Breast (tissue), 4 donors: ENCODE results near the gene ANKRD1.

- PRO-cap, 3 experiments, result no peak in any of the 3 experiments
- RRBS, result no CpG with 5 or more reads among the region's 7 CpGs
Observed at GRCh38 chr10:89702037-89702455, 656 bp downstream of the KIF20B start.

DNA sequence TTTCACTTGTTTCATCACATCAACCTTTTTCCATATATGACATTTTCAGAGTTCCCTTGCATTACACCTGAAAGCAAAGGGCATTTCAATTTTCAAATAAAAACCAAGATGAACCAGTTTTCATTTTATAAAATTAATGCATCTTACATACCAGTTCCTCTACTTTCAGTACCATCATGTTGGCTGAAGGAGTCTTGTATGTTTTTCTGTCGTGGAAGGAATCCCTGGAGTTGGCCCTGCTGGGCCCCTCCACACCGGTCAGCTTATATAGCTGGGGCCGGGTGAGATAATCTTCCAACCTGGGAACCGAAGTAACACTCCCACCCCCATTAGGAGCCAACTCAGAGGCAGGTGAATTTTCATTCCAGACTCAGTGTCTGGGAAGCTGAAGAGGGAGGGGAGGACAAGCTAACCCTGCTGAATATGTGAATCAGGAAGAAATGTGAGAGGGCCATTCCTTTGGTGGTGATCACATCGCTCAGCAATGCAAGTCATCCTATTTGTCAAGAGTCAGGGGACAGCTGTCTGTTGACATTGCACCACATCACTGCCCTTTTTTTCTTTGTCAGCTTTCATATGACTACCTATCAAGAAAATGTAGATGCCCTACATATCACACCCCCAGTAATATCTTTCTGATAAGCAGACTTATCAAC is at the start of gene ANKRD1:
TSS of gene ANKRD1 (minus strand) at position 238 of the 656 bp plus-strand sequence.
- PRO-cap, 3 experiments, result no peak in any of the 3 experiments
- RRBS, result no CpG with 5 or more reads among the region's 5 CpGs

GRCh38 chr10:90960146-90961001 is 39.5 kb upstream of the ANKRD1 start:
- PRO-cap, 3 experiments, result no peak in any of the 3 experiments
- RRBS, result no CpG with 5 or more reads among the region's 1 CpG

GRCh38 chr10:91077567-91078167 is 142.8 kb upstream of the PCGF5 start:
- PRO-cap, 3 experiments, result no peak in any of the 3 experiments
- RRBS, result no CpG with 5 or more reads among the region's 9 CpGs

- PRO-cap, 3 experiments, result peak in 2 of 3 experiments; most common plus-strand start chr10:91162489 (in 2)
- RRBS, result no CpG with 5 or more reads among the region's 18 CpGs
Observed at GRCh38 chr10:91161722-91162534, 58.5 kb upstream of the PCGF5 start.

DNA sequence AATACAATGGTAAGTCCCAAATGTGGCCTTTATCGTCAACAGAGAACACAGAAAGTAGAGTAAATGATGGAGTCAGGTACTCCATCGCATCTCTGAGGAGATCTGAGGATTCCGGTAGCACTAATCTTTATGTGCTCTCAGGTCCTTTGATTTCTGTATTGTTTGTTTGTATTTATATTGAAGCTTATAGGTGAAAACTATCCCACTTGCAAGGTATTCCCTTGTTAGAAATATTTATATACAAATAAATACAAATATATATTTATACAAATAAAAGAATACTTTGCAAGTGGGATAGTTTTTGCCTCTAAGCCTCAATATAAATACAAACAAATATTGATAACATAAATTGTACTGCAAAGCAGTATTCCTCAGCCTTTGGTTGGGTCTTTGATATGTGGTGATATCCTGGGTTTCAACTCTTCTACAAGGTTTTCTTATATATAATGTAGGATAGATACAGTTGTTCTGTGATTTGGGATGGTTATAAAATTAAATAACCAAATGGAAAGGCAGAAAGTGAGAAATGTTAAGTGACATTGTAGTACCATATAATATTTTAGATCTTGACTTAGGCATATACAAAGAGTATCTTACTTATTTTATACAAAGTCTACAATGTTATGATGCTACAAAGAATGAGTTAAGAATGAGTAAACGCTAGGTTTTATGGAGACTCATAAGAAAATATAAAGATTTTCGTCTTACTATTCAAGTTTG is 5.2 kb downstream of the PCGF5 start:
- PRO-cap, 3 experiments, result no peak in any of the 3 experiments
- RRBS, result no CpG with 5 or more reads among the region's 5 CpGs

GRCh38 chr10:91257118-91257573 is 36.7 kb downstream of the PCGF5 start:
- PRO-cap, 3 experiments, result no peak in any of the 3 experiments
- RRBS, result no CpG with 5 or more reads among the region's 2 CpGs

DNA sequence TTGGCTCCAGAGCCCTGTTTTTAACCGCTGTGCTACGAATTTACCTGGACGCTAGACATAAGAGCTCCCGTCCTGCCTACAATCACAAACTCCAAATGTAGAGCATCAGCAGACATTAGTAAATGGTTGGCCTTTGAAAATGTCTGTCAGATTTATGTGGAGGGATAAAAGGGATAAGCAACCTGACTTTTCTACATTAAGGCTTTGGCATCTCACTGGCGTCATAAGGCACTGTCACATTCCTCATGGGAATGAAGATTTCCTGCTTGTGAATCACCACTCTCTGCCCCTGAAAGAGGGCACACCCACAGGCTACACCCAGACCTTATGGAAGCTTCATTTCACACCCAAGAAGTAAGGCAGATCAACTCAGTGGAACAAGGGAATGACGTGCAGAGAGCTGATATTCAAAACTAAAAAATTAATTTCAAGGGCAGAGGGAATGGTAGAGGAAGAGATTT is 34.3 kb downstream of the PPP1R3C start:
- PRO-cap, 3 experiments, result no peak in any of the 3 experiments
- RRBS, result no CpG with 5 or more reads among the region's 6 CpGs

GRCh38 chr10:91613131-91614095 is 19.5 kb downstream of the PPP1R3C start:
- PRO-cap, 3 experiments, result no peak in any of the 3 experiments
- RRBS, result no CpG with 5 or more reads among the region's 5 CpGs

GRCh38 chr10:91629739-91630914 is 2.7 kb downstream of the PPP1R3C start:
- PRO-cap, 3 experiments, result no peak in any of the 3 experiments
- RRBS, result no CpG with 5 or more reads among the region's 24 CpGs

DNA sequence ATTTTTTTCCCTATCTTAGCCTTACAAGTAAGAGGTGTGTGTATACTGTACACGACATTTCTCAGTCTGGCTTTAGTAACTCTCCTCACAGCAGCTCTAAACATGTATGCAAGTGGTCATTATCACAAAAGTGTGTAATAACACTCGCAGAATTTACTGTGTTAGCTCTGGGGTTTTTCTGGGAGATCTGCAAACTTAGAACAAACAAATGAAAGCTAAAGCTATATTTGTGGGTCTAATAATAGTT is 887 bp downstream of the PPP1R3C start:
- PRO-cap, 3 experiments, result no peak in any of the 3 experiments
- RRBS, result no CpG with 5 or more reads among the region's 2 CpGs

DNA sequence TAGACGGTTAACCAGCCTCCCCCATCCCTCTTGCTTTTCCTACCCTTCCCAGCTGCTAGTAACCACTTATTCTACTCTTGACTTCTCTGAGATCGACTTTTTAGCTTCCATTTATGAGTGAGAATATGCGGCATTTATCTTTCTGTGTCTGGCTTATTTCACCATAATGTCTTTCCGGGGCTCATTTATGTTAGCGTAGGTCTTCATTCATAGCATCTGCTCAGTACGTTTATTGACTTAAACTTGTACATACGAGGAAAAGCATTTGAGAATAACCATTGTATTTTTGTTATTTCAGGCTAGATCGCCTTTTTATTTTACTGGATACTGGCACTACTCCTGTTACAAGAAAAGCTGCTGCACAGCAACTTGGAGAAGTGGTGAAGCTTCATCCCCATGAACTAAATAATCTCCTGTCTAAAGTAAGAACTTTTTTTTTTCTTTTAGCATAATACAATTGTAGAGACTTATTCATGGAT is 11.8 kb downstream of the BTAF1 start:
- PRO-cap, 3 experiments, result no peak in any of the 3 experiments
- RRBS, result no CpG with 5 or more reads among the region's 8 CpGs

DNA sequence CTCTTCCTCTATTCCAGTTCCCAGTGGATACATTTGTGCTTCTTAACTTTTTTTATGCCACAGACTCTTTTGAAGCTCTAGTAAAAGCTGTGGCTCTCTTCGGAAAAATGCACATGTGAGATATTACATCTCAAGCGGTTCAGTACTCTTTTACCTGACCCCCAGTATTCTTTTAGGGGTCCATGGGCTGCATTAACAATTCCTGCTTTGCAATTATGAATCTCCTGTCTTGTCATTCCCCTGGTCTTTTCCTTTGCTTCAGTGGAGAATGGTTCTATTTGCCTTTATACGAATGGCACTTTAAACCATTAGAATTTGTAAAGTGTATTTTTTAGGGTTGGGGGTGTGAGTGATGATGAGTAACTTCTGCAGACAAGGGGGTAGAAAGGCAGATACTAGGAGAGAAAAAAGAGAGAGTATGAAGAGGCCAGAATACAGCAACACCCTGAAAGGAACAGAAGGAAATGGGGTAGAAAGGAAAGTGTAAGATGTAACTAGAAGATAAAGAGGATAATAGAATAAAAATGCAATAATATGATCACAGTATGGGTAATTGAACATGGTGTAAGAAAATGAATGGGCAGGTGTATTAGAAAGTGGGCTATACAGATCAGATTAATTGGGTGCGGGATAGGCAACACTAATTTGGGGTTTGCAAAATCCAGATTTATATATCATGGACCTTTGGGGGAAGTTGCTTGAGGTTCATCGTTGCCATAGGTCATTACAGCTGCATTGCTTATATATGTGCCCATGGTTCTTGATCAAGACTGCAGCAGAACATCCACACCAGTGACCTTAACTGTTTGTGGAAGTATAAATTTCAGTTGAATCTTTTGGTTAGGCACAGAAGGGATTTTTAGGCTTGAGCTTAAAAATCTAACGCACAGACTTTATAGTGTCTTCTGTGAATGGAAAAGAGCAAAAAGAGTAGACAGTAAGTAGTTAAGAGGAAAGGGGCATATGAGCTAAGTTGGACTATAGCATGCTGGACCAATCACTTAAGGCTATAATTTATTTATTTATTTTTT is 29.1 kb downstream of the BTAF1 start:
- PRO-cap, 3 experiments, result no peak in any of the 3 experiments
- RRBS, result no CpG with 5 or more reads among the region's 6 CpGs

DNA sequence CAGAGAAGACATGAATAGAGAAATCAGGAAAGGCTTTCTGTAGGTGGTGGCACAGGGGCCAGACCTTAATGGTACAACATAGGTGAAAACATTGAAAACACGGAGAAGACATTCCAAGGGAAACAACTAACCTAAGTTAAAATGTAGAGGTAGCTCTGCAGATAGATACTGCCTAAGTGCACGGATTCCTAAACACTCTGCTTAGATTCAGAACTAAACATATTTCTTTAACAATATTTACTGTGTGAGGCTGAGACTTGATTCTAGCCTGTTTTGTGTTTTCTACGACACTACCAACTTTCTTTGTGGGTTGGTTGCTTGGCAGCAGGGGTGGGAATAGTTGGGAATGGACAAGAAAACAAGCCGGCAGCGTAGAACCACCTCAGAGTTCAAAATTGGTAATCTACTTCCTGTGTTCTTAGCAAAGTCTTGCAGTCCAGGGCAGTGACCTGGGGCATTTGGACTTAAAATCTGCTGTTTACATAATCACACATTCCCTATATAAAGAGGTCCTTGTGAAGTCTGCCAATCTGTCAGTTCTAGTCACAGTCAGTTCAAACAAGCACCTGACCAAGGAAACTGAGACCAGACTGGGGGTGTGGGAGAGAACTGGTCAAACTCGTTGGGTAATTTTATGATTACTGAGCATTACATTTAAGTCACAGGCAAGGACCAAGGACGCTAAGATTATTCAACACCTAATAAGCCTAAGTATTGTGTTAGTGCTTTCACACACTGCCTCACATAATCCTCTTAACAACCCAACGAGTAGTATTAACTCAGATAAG is 168.0 kb downstream of the CPEB3 start:
- PRO-cap, 3 experiments, result peak in 1 of 3 experiments; most common minus-strand start position 203 of the sequence (in 1)
- RRBS, result no CpG with 5 or more reads among the region's 8 CpGs

DNA sequence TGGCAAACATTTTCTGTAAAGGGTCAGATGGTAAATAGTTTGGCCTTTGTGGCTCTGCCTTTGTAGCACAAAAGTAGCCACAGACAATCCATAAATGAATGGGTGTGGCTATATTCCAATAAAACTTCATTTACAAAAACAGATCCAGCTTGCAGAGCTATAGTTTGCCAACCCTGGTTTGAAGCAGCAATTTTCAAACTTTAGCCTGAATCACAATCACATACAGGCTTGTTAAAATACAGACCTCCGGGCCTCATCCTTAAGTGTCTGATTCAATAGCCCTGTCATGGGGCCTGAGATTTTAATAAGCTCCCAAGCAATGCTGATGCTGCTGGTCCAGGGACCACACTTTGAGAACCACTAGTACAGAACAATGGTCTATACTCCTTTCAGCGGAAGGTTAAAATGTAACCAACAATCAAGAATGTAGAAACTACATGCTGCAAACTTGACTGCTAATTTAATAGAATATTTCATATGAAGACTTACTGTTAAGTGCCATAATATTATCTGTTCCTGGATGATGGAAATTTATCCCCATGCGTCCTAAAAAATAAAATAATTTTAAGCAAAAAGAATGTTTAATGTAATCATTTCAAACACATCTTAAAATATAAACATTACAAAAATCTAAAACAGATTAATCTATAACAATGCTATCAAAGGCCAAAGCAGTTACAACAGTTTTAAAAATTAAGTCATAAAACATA is 110.2 kb downstream of the CPEB3 start:
- PRO-cap, 3 experiments, result no peak in any of the 3 experiments
- RRBS, result no CpG with 5 or more reads among the region's 3 CpGs

- PRO-cap, 3 experiments, result peak in 1 of 3 experiments; most common plus-strand start chr10:92689266 (in 1)
- RRBS, result 1% methylated on average over 11 of the region's 53 CpGs
Observed at GRCh38 chr10:92688670-92689545, 847 bp upstream of the HHEX start.

GRCh38 chr10:92756043-92756936 is 66.5 kb downstream of the HHEX start:
- PRO-cap, 3 experiments, result no peak in any of the 3 experiments
- RRBS, result no CpG with 5 or more reads among the region's 10 CpGs

DNA sequence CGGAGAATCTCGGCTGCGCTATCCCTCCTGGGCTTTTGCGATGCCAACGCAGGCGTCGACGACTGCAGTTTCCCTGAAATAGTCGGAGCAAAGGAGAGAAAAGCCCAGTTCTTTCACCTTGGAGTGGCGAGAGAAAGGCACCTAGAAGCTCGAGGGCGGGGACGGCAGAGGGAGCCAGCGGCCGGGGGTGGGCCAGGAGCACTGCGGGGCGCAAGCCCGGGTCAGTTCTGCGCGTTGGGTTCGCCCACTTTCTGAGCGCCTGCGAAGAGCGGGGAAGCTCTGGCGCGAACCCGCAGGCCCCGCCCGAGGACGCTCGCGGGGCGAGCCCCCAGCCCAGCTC is 358 bp upstream of the CYP26C1 start:
- PRO-cap, 3 experiments, result no peak in any of the 3 experiments
- RRBS, result 40% methylated on average over 4 of the region's 33 CpGs

GRCh38 chr10:93071599-93072766 is 1.7 kb upstream of the CYP26A1 start:
- PRO-cap, 3 experiments, result no peak in any of the 3 experiments
- RRBS, result 3% methylated on average over 30 of the region's 70 CpGs

DNA sequence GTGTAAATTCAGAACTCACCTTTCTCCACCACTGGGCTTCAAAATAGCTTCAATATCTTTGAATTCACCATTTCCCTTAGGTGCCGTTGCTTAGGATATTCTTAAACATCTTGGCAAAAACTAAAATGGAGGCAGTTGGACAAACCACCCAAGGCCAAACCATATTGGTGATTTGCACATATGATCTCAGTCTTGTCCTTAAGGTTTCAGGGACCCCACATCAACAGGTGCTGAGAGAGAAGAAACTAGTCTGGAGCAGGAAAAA is 184.7 kb downstream of the CYP26A1 start:
- PRO-cap, 3 experiments, result no peak in any of the 3 experiments
- RRBS, result no CpG with 5 or more reads among the region's 1 CpG